NCI-H460 (cell line): ENCODE measurements around a stretch of chr1.

DNA sequence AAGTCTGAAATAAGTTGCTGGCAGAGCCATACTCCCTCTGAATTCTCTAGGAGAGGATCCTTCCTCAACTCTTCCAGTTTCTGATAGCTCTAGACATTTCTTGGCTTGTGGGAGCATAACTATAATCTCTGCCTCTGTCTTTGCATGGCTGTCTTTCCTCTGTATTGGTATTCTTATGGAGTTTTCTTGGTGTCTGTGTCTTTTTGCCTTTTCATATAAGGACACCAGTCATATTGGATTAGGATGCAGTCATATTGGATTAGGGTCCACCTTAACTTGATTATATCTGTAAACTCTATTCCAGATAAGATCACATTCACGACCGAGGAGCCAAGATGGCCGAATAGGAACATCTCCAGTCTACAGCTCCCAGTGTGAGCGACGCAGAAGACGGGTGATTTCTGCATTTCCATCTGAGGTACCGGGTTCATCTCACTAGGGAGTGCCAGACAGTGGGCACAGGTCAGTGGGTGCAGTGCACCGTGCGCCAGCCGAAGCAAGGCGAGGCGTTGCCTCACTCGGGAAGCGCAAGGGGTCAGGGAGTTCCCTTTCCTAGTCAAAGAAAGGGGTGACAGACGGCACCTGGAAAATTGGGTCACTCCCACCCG is 118.2 kb downstream of the HFM1 start:
RAMPAGE:
- cytosol, long total RNA = no peak
- long total RNA = no peak
- nucleus, long total RNA = no peak

DNA sequence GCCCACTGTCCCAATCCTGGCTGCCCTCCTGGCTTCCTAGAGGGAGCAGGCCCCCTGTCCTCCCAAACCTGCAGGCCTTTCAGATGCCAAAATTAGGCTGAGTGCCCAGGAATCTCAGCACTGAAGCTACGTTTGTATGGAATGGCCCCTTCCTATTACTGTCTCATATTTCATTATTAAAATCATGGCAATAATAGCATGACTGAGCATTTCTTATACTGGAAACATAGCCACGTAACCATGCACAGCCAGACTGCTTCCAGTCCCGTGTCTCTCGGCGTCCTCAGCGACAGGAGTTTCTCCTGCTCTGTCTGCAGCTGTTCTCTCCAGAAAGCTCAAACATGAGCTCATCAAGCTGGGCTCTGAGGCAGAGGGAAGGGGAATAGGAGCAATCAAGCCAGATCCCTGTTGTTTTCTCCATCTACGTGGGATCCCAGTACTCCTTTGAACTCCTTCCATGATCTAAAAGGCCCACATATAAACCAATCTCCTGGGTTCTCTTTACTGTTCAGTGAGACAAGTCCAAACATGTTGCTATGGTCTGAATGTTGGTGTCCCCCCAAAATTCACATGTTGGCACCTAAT is 104.0 kb downstream of the CDC7 start:
RAMPAGE:
- cytosol, long total RNA = no peak
- long total RNA = no peak
- nucleus, long total RNA = no peak

DNA sequence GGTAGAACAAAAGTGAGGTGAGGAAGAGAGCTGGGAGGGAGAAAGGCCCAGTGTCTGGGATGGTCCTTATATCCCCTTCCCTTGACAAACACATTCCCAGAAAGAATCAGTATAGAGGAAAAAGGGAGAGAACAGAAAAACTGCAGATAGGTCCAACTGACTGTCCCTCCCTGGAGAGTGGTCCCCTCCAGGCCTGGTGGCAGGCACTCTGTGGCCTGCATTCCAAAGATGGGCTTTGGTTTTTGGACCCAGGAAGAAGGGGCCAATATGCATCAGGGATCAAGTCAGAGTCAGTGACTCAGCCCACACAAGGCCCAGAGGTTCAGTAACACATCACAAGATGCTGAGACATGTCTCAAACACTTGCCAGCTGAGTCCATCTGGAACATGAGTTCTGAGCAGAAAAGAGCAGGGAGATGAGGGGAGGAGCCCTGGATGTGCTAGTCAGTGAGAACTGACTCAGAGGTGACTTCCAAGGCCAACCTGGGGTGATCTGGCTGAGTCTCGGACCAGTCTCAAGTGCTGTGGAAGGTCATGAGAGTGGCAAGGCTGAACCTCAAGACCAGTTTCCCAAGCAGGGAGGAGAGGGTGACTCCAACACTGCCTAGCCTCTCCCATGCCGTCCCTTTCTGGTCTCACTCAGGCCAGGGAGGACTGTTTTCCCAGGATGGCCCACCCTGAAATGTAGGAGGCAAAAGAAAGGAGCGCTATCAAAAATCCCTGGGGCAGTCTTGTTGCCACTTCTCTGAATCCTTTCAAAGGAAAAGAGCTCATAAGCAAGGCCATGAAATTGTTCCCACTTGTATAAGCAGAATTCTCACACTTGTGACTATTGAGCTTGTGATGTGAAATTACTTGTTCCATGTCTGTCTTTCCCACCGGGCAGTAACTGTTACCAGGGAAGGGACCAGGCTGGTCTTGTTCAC is 150.2 kb downstream of the CDC7 start:
RAMPAGE:
- cytosol, long total RNA = no peak
- long total RNA = no peak
- nucleus, long total RNA = no peak

RAMPAGE:
- cytosol, long total RNA = no peak
- long total RNA = no peak
- nucleus, long total RNA = no peak
Observed at GRCh38 chr1:91695548-91695963, 190.4 kb downstream of the TGFBR3 start.

GRCh38 chr1:91732269-91733067 is 153.5 kb downstream of the TGFBR3 start:
RAMPAGE:
- cytosol, long total RNA = no peak
- long total RNA = no peak
- nucleus, long total RNA = no peak

DNA sequence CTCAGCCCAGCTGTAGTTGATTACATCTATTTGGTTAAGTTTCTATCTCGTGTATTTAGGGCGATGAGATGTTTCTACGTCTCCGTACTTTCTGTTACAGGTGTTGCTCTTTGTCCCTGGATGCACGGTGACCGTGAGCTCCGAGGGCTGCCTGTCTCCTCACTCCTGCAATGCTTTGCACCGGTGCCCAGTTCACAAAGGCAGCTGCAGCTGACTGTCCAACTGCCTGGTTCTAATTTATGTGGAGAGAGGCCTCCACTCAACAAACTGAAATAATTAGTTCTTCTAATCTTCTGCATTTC is 108.3 kb downstream of the TGFBR3 start:
RAMPAGE:
- cytosol, long total RNA = no peak
- long total RNA = no peak
- nucleus, long total RNA = no peak

DNA sequence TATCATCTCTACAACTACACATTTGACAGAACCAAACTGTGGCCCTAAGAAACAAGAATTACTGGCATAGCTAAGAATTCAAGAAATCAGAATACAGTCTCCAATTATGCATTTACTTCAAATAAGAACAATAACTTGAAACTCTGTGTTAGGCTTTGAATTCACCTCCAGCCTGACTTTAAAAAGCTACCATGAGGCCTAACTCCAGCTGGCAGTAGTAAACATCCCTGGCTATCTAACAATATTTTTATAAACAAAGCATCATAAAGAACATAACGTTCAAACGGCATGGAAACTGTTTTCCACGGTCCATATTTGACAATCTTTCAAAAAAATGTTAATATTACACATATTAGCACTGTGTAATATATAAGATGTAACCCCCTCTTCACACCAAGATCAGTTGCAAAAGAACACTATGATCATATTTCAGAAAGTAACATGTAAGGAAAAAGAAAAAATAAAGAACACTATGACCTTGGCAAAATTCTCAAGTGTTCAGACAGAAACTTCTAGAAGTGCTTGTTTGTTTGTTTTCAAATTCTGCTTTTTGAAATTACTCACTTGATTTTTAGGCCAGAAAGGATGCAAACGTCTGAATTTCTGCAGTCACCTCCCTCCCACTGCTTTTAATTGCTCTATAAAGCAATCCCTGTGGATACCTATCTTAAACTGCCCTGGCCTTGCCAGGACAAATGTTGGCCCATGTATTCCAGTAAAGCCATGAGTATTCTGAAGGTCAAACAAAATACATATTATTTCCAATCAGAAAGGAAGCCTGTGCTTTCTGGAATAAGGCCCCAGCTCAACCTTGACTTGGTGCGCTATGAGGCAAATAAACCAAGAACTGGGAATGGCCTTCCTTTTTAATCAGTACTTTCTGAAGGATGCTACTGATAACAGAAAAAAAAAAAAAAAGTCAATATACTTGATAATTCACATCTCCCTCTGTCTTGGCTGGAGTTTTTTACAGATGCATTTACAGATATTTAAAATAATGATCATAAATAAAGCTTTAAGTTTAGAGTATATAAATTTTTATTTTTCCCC is 68.6 kb downstream of the TGFBR3 start:
RAMPAGE:
- cytosol, long total RNA = no peak
- long total RNA = no peak
- nucleus, long total RNA = no peak

RAMPAGE:
- cytosol, long total RNA = no peak
- long total RNA = no peak
- nucleus, long total RNA = no peak
Observed at GRCh38 chr1:91830016-91830655, 55.8 kb downstream of the TGFBR3 start.

GRCh38 chr1:91884645-91885803 is 927 bp downstream of the TGFBR3 start:
RAMPAGE:
- cytosol, long total RNA = no peak
- long total RNA = no peak
- nucleus, long total RNA = no peak

RAMPAGE:
- cytosol, long total RNA = no peak
- long total RNA = no peak
- nucleus, long total RNA = no peak
Observed at GRCh38 chr1:92030847-92031188, 1.0 kb downstream of the EPHX4 start.

DNA sequence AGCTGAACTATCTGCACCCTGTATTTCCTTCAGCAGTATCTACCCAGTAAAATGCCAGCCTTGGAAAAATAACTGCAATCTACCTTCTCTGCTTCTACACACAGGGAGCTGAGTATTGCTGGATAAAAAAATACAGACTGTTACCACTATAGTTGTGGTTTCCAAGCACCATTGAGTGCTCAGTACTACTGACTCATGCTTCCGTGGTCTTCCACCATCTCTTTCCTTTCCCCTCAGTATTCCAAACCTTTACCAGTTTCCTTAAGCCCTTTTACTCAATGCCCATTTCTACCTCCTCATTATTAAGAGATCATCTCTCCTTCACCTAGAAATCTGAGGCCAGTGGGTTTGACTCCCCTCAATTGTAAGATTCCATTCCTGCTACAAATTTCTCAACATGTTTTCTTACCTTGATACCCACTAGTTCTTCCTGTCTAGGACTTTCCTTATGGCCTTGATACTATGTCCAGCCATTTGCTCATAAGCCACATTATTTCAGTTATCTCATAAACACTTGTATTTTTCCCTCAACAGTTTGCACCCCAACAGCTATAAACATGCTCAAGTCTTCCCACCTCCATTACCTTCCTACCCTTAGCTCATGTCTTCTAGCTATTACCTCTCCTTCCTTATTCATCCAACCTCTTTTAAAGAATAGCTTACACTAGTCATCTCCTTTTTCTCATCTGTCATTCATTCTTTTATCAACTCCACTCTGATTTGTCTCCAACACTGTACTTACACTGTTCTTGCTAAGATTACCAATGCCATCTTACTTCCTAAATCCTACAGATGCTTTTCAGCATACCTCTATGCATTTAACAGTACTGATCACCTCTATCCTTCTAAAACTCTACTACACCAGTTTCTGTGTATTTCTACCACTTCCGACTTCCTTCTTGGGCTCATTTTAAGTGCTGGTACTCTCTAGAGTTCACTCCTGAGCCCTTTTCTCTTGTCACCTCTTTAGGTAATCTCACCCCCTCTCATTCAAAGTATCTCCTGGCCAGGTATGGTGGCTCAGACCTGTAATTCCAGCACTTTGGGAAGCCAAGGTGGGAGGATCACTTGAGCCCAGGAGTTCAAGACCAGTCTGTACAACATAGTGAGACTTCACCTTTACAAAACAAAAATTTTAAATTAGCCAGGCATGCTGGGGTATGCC is 23.5 kb downstream of the GLMN start:
RAMPAGE:
- cytosol, long total RNA = no peak
- long total RNA = no peak
- nucleus, long total RNA = no peak

GRCh38 chr1:92536940-92537476 is 50.3 kb upstream of the GFI1 start:
RAMPAGE:
- cytosol, long total RNA = no peak
- long total RNA = no peak
- nucleus, long total RNA = no peak

GRCh38 chr1:92645777-92646209 is 139.1 kb downstream of the EVI5 start:
RAMPAGE:
- cytosol, long total RNA = no peak
- long total RNA = no peak
- nucleus, long total RNA = no peak

GRCh38 chr1:92672225-92672851 is 112.6 kb downstream of the EVI5 start:
RAMPAGE:
- cytosol, long total RNA = no peak
- long total RNA = no peak
- nucleus, long total RNA = no peak

DNA sequence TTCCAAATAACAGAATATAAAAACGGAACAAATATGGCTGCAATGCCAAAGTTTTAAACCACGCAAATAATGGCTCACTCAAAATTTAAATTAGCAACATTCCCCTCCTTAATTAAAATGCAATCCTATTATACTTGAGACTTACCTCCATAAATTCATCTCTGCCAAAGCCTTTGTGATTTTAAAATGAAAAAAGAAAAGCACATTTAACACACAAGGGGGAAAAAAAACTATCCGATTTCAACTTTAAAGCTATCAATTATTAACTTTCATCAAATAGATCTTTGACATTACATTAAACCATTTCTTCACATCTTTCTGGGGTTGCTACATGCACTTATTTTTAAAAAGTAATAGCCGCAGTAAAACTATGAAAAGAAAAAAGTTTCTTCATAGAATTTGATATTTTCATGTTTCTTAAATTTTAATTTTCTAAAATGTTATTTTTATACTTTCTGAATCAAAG is 71.0 kb downstream of the EVI5 start:
RAMPAGE:
- cytosol, long total RNA = no peak
- long total RNA = no peak
- nucleus, long total RNA = no peak

DNA sequence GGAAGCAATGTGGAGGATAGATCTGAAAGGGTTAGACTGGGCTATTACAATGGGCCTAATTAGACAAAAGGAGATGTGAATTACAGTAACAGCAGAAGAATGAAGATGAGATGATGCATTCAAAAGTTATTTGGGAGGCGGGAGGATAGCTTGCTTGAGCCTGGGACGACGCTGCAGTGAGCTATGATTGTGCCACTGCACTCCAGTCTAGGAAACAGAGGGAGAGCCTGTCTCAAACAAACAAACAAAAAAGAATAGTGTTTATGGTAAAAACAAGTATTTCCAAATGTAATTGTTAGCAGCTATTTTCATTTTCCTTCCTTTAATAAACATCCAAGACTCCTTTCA is 10.8 kb downstream of the DIPK1A start:
RAMPAGE:
- cytosol, long total RNA = no peak
- long total RNA = no peak
- nucleus, long total RNA = no peak

RAMPAGE:
- cytosol, long total RNA = no peak
- long total RNA = no peak
- nucleus, long total RNA = no peak
Observed at GRCh38 chr1:92960208-92960998, 859 bp downstream of the DIPK1A start.

GRCh38 chr1:93033899-93034098 is 45.3 kb upstream of the MTF2 start:
RAMPAGE:
- cytosol, long total RNA = no peak
- long total RNA = no peak
- nucleus, long total RNA = no peak

RAMPAGE:
- cytosol, long total RNA = no peak
- long total RNA = no peak
- nucleus, long total RNA = no peak
Observed at GRCh38 chr1:93078435-93078952, 589 bp upstream of the MTF2 start.

DNA sequence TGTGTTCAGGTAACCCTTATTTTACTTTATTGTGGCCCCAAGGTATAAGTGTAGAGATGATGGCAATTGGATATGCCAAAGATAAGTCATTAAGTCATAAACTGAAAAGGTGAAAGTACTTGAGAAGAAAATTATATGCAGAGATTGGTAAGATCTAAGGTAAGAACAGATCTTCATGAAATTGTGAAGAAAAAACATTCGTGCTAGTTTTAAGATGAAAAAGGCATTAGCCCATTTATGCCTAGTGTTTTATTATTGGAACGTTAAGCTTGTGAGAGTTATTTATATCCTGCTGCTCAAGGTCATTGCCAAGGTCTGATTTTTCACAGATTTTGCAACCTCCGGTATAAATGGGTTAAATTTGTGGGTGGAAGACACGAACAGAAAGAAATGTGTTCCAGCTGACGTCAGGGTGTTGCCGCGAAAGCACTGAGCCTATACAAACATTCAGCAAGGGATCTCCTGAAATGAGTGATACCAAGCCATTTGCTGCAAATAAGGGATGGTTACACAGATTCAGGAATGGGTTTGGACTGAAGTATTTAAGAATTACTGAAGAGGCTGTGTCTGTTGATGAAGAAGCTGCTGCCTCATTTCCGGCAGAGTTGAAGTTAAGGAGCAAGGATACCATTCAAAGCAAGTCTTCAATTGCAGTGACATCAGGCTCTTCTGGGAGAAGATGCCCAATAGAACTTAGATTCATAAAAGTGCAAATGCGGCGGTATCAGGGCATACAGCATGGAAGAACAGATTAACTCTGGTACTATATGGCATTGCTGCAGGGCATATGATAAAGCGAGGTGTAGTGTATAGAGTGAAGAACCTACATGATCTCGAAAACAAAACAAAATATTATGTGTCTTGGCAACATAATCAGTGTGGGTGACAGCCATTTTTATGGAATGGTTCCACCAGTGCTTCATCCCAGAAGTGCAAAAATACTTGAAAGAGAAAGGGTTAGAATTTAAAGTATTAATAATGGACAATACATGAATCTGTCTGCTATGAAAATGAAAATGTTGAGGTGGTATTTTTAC is 32.1 kb downstream of the TMED5 start:
RAMPAGE:
- cytosol, long total RNA = no peak
- long total RNA = no peak
- nucleus, long total RNA = no peak